ENCODE data around the genes SCD and KAZALD1.

DNA sequence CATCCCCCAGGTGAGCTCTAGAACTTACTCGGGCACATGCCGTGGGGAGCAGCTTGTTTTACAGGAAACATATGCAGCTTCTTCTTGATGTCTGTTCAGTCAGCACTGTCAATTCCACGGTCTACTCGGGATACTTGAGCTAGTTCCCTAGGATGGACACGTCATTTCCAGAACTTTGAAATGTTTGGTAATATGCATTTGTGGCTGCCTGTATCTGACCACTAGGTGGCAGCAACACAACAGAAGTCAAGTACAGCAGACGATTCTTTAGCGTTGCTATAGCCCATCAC, 63.3 kb downstream of the ABCC2 start:
- PRO-cap: no peak

DNA sequence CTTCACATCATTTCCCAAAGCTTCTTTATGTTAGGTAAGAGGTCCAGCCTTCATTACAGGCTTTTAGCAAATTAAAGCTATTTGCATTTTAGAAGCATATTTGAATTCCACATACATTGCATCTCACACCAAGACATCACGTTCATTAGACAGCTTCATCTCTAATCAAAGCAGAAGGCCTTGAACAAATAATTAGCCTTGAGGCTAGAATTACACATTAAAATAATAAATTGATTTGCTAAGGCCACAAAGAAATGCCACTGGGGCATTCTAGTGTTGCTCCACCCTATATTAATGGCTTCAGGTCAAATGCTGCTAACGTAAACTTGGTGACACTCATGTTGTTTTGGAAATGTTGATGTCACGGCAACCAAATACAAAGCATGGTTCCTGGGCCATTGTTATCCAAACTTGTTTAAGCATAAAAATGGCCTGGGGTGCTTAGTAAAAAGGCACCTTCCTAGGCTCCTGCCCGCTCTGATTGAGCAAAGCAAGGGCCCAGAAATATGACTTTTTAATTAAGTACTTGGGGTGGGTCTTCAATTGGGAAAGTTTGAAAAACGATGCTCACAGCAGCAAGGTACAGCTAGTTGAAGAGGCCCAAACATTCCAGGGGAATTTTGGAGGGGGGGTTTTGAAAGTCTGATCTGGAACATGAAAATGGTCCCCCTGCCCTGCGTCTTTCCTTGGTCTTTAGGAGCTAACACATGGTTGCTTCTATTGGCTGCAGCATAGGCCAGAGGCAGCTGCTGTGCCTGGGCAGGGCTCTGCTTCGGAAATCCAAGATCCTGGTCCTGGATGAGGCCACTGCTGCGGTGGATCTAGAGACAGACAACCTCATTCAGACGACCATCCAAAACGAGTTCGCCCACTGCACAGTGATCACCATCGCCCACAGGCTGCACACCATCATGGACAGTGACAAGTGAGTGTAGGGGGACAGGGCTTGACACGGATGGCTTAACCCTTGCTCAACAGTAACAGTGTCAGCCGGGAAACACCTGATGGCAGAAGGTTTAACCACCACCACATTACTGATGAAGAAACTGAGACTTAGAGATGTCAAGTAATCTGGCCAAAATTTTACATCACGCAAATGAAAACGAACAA, 67.8 kb downstream of the ABCC2 start:
- PRO-cap: no peak

GRCh38 chr10:99937618-99938142, 72.1 kb downstream of the DNMBP start:
- PRO-cap: no peak

GRCh38 chr10:99976956-99977650, 32.6 kb downstream of the DNMBP start:
- PRO-cap: no peak

DNA sequence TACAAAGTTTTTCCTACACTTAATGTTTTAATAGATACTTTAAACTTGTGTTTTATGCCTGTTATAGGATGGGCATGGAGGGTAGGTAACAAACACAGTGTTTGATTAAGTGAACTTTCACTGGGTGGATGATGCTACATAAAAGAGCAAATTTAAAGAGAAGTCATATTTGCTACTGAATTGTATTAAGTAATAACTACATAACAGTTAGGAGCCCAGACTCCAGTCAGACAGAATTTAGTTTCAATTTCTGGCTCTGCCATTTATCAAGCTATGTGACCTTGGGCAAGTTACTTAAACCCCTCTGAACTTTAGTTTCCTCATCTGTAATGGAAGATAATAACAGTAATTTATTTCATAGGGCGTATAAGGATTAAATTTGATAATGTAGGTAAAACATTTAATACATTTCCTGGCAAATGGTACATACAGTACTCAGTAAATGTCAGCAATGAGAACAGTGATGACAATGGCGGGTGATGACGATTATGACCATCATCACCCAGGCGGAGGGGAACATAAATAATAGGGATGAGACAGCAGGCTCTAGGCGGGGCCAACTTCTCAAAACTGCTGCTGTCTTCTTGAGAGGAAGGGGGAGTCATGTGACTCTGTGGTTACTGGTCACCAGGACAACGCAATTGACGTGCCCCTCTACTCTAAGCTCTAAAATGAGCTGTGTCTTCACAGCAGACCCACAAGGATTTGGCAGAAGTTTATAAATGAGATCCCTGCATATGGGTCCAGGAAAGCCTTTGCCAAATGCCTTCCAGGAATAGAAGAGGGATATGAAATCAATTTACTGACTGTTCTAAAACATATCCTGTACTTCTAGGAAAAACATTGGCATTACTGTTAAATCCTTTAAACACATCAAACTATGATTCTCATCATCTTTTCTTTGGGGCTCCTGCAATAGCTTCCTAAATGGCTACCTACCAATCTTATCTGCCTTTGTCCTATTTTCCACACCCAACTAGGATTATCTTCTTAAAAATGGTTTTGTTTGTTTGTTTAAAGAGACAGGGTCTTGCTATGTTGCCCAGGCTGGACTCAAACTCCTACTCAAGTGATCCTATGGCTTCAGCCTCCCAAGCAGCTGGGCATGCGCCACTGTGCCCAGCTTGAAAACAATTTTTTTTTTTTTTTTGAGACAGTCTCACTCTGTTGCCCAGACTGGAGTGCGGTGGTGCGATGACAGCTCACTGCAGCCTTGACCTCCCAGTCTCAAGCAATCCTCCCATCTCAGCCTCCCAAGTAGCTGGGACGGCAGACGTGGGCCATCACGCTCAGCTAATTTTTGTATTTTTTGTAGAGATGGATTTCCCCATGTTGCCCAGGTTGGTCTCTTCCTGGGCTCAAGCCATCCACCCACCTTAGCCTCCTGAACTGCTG, 15.3 kb downstream of the DNMBP start:
- PRO-cap: no peak

DNA sequence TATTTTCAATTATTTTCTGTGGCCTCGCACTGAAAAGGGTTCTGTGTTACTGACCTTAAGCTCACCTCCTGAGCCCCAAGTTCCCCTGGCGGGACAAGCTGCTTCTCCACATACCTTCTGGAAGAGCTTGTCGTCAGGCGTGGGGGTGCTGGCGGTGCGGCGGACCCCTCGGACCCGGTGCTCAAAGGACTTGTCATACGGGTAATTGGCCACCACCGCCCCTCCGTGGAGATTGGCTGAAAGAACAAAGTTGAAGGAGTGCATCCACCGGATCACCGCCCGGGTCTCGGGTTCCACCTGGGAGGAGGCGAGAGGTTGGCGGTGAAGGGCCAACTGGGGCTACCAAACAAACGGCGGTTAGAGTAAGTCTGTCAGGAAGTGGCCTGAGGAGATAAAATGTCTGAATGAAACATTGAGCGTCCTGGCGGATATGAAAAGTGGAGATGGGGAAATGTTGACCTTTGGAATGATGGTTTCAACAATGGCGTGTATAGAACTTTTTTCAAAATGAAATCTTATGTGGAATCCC, 16.5 kb downstream of the CPN1 start:
- PRO-cap: no peak

DNA sequence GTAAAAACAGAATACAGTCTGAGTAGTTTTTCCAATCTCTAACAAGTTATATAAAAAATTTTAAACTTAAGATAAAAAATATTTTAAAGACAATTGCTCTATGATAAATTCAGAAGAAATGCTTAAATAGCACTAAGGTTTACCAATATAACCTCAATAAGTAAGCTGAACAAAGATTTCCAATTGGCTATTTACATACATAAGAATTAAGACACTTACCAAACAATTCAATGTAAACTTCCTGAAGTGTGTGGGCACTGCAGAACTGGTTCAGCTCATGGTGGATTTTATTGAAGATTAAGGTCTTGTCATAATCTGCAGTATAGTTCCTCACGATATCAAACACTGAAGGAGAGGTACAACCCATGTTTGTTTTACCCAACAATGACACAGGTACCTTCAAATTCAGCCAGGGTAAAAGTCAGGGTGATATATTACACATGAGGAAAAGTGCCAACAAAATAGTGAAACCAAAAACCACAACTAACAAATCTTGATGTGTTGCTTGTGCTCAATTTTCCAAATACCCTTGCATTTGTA, 10.0 kb downstream of the ERLIN1 start:
- PRO-cap: no peak

- PRO-cap: no peak
These were observed 375 bp upstream of the ERLIN1 start for GRCh38 chr10:100186274-100186533.

GRCh38 chr10:100346762-100347636, at the start of gene SCD:
TSS of gene SCD (plus strand) at chr10:100347233.
- PRO-cap: bidirectional peak, plus-strand start at chr10:100347110, minus-strand start at chr10:100346935

DNA sequence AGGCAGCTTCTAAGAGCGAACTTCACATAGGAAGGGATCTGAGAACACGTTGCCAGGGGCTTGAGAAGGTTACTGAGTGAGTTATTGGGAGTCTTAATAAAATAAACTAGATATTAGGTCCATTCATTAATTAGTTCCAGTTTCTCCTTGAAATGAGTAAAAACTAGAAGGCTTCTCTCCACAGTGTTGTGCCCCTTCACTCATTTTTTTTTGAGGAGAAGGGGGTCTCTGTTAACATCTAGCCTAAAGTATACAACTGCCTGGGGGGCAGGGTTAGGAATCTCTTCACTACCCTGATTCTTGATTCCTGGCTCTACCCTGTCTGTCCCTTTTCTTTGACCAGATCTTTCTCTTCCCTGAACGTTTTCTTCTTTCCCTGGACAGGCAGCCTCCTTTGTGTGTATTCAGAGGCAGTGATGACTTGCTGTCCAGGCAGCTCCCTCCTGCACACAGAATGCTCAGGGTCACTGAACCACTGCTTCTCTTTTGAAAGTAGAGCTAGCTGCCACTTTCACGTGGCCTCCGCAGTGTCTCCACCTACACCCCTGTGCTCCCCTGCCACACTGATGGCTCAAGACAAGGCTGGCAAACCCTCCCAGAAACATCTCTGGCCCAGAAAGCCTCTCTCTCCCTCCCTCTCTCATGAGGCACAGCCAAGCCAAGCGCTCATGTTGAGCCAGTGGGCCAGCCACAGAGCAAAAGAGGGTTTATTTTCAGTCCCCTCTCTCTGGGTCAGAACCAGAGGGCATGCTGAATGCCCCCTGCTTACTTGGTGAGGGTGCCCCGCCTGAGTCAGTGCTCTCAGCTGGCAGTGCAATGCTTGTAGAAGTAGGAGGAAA, 15.4 kb downstream of the SCD start:
- PRO-cap: no peak

DNA sequence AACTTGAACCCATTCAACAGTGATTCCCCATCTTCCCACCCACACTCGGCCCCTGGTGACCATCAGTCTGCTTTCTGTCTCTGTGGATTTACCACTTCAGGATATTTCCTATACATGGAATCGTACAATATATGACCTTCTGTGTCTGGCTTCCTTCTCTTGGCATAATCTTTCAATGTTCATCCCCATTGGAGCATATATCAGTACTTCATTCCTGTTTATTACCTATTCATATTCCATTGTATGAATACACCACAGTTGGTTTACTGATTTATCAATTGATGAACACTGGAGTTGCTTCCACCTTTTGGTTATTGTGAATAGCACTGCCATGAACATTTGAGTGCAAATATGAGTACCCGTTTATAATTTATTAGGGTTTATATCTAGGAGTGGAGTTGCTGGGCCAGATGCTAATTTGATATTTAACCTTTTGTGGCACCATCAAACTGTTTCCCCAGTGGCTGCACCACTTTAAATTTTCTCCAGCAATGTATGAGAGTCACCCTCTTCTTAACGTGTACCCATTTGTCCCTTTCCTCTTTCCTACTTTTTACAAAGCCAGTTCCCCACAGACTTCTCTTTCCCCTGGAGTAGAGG, 25.4 kb downstream of the SCD start:
- PRO-cap: no peak

DNA sequence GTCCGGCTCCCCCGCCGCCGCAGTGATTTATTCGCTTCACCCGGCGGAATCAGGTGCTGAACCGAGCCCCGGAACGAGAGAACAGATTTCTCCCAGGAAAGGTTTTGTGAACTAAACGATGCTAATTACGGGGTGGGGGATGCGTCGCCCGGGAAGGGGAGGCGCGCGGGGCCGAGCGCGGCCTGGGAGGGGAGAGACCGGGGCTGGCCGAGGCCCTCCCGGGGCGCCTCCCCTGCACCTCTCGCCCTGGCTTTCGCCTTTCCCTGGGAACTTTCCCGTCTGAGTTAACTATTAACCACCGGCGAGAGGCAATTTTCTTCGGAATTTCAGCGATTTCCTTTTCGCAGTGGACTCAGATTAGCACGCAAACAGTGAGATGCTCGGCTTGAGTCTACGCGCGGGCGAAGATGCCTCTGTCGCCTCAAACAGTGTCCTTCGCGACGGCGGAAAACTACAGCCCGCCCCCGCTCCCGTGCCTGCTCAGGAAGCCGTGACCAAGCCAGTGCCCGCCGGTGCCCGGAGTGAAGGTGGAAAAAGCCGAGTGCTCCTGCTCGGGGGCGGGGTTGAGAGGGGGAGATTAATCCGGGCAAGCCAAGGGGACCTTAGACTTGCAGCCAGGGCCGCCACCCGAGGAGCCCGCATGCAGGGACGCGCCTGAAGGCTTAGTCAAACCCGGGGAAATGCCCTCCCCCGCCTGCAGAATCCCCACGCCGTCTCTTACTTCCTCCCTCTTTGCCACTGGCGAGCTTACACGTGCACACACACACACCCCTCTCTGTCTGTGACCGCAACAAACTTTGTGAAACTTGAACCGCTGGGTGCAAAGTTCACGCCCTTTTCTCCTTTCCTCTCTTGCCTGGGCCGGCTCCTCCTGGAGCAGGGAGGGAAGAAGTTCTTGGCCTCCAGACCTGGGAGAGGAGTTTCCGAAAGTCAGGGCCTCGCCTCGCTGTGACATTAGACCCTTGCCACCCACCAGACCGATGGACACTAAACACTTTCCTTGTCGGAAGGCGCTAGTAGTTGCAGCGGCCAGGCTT, 14.5 kb upstream of the PAX2 start:
- PRO-cap: no peak

- PRO-cap: no peak
These were observed 18.8 kb upstream of the SLF2 start for GRCh38 chr10:100893919-100894429.

GRCh38 chr10:100895218-100895997, 17.4 kb upstream of the SLF2 start:
- PRO-cap: no peak

DNA sequence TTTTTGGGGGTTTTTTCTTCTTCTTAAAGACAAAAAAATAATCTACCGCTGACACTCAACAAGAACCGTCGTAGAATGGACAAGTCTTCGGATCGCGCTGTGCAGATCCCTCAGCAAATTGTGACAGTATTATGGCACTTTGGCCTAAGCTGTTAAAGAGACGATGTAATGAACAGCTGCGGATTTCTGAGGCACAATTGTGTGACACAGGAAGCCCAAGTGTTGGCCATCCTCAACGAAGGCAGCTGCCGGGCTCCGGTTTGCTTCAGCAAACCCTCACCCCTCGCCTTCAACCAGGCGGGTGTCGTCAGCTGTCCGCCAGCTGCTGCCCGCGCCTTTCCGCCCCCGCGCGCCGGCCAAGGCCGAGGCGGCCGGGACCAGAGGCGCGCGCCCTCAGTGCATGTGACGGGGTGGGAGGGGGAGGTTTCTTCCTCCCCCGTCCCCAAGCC, 364 bp upstream of the SLF2 start:
- PRO-cap: bidirectional peak, plus-strand start outside the sequence, minus-strand start at position 395 of the sequence

DNA sequence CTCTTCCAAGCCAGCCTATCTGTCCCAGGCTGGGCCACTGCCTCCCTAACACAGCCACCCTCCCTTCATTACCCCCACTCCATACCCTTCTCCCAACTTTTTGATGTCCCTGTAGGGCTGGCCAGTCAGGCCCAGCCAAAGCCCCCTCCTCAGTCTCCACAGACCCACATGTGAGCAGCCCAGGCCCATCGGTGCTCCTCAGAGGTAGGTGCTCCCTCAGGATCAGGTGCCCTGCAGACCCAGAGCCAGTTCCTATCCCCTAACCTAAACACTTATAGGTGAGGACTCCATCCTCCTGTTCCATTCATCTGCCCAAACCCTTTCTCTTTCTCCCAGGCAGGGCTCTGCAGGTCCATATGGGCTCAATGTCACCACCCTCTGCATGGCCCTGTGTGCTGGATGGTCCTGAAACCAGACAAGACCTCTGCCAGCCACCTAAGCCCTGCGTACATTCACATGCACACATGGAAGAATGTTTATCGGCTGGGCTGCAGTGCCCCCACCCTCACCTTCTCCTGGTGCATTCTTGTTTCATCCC, 3.1 kb downstream of the MRPL43 start:
- PRO-cap: no peak

GRCh38 chr10:101061061-101062171, at the start of gene KAZALD1:
TSS of gene KAZALD1 (plus strand) at chr10:101061989.
- PRO-cap: bidirectional peak, plus-strand start at chr10:101061242, minus-strand start at chr10:101060978; bidirectional peak, plus-strand start at chr10:101061989, minus-strand start at chr10:101061688; unidirectional peak, minus-strand start at chr10:101062056

GRCh38 chr10:101066527-101067348, 4.9 kb downstream of the KAZALD1 start:
- PRO-cap: no peak

- PRO-cap: no peak
These were observed 10.3 kb upstream of the TLX1 start for GRCh38 chr10:101120854-101121243.

DNA sequence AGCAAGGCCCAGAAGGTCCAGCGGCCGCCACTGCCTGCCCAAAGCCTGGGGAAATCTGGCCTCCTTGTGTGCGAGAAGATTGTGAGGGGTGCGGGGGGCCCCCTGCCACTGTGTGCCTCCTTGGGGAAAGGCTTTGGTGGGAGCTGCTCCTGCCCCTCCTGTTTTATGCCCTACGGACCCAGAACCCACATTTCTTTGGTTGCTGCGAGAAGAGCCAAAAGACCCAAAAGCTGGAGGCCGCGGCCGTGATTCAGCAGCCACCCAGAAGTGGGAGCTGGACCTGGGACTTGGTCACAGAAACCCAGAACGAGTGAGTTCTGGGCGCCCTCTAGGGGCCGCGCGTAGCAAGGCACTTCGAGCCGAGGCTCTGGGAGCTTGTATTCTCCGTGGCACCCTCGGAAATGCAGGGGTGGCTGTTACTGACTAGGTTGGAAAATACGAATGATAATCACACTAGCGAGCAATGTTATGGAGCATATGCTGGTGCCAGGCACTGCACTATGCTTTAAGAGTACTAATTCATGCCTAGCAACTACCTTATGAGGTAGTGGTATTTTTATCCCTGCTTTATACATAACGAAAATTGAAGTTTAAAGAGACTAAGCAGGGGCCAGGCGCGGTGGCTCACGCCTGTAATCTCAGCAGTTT, 11.1 kb downstream of the TLX1 start:
- PRO-cap: no peak

Data from anterior vena cava (tissue), 1 donor.